Measurements from ENCODE around the genes BCL6B, ASGR2 and FGF11.

GRCh38 chr17:6913545-6914374 lies 82.1 kb upstream of the ALOX12 start:
- RRBS = no CpG with 5 or more reads among the region's 31 CpGs

- RRBS = no CpG with 5 or more reads among the region's 47 CpGs
These were observed at the start of gene BCL6B for GRCh38 chr17:7022752-7023506. Gene BCL6B (plus strand): TSS chr17:7023050.

GRCh38 chr17:7045890-7046652 lies 2.2 kb upstream of the SLC16A11 start:
- RRBS = 56% methylated on average over 7 of the region's 16 CpGs

DNA sequence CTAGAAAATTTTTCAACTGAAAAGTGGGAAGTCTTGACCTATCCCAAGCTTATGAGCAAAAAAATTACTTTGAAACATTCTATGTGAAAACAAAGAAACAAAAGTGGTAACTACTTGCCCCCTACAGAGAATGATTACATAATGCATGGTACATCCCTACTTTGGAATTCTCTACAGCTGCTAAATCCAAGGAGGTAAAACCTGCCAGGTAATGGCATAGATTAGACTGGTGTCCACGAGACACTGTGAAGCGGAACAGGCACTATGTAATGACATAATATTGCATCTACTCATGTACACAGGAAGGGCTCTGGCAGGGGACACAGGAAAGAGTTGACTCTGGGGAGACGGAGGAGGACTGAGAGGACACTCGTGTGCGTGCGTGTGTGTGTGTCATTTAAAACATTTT lies 15.7 kb downstream of the ASGR2 start:
- RRBS = no CpG with 5 or more reads among the region's 6 CpGs

GRCh38 chr17:7114493-7115524 lies at the start of gene ASGR2:
Gene ASGR2 (minus strand): TSS chr17:7114822.
- RRBS = no CpG with 5 or more reads among the region's 22 CpGs

DNA sequence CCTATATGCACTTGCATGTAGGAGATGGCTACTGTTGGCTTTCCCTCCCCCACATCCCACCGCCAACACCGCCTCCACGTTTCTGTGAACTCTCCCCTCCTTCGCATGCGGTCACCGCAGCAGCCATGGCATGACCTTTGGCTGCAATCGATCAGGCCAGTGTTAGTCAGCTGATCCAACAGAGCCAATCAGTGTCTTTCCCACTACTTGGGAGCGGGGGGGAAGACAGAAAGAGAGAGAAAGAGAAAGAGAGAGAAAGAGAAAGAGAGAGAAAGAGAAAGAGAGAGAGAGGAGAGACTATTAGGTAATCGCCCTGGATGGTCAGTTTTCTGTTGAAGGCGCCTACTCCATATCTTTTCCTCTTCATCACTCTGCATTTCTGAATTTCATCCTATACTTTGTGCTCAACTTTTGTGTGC lies 22.8 kb downstream of the ASGR1 start:
- RRBS = no CpG with 5 or more reads among the region's 10 CpGs

GRCh38 chr17:7218122-7218517 lies 693 bp upstream of the DLG4 start:
- RRBS = no CpG with 5 or more reads among the region's 4 CpGs

DNA sequence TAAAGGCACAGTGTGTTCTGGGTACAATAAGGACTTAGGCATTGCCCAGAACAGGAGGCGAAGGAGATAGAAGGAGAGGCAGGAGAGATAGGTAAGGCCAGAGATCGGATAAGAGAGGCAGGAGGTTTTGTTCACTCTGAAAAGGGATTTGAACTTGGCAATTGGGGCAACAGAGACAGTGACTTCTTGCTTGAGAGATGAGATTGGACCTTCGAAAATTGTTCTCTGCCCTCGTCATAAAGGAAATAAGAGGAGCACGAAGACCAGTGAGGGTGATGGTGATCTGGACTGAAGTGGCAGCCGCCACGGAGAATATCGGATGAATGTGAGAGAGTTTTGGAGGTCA lies 1.5 kb upstream of the SLC2A4 start:
- RRBS = no CpG with 5 or more reads among the region's 8 CpGs

DNA sequence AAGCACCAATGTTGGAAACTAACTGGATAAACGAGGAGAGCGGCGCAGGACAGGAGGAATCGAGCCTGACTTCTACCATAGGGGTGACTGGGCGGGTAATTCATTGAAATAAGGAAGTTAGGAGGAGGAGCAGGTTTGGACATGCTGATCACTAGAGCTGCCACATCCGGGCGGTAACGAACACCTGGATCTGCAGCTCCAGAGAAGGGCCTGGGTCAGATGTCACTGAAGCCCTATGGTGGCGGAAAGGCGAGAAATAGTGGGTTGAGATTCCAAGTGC lies 1.2 kb upstream of the SLC2A4 start:
- RRBS = no CpG with 5 or more reads among the region's 10 CpGs

DNA sequence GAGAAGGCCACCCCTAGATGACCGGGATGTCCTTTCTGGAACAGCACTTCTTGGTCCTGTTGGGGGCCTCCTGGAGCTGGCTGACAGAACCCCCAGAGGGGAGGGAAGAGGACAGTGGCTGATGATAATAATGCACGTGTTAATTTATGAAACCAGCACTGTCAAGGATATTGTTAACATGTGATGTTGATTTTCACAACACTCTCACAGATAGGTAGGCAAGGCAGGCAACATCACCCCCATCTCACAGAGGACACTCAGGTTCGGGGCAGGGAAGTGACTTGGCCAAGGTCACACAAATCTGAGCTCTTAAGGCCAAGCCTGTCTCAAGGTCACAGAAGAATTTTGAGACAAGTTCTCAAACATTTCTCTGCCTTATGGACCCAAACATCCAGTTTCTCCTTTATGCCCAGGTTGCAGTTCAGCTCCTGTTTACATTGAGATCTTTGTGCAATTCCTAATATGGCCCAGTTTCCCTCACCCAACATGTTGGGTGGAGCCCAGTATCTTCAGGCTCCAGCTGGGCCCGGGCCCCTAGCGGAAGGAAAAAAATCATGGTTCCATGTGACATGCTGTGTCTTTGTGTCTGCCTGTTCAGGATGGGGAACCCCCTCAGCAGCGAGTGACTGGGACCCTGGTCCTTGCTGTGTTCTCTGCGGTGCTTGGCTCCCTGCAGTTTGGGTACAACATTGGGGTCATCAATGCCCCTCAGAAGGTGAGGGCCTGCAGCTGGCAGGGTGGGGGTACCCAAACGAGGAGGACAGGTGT lies 1.3 kb downstream of the SLC2A4 start:
- RRBS = no CpG with 5 or more reads among the region's 8 CpGs

DNA sequence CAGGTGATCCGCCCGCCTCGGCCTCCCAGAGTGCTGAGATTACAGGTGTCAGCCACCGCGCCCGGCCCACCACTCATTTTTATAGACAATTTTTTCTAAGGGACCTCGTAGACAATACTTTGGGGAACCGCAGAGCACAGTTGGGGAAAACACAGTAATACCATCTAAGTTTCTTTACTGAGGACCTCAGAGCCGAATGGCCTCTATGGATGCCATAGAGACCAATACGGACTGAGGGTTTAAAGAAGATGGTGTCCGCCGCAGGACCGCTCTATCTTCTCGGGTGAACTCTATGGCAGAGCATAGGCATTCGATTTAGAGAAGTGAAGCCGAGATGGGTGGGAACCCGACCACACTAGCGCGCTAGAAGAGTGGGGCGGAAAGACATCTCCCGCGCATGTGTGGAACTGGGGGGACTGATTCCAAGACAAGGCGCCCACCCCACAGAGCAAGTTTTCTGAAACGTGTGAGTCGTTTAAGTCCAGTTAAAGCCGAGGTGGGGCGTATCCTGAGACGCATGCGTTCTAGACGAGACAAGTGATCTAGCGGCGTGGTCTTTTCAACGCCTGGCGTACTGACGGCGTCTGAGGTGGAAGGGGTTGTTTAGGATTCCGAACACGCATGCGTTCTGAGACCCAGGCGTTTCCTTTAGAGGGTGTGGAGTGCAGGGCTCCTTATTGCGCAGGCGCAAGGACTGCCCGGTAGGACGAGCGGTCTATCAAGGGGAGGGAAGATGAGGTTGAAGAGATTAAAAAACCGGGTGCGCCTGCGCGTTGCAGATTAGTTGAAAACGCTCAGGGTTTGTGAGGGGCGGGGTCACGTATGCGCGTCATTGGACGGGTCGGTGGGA lies 553 bp upstream of the EIF5A start:
- RRBS = no CpG with 5 or more reads among the region's 56 CpGs

DNA sequence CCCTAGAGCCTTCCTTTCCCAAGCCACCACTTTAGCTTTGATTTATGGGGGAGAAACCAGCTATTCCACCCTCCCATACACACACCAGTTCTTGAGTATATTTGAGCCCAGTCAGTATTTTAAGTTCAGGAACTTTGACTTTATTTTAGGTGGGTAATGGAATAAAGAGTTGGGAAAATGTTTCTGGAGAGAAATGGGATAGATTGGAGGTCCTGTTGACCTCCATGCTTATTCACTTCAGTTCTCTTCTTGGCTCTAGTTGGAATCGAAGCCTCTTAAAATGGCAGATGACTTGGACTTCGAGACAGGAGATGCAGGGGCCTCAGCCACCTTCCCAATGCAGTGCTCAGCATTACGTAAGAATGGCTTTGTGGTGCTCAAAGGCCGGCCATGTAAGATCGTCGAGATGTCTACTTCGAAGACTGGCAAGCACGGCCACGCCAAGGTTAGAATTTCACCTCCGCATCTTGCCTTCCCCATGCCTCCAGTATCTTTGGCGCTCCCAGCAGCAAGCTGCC lies 2.0 kb downstream of the EIF5A start:
- RRBS = no CpG with 5 or more reads among the region's 11 CpGs

DNA sequence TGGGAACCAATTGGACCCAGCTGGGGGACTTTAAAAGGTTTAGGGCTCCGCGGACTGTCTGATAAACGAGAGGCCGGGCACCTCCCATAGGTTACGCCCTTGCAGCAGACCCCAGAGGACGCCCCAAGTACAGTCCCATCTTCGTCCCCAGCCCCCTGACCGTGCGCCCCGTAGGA lies 169 bp downstream of the TMEM256 start:
- RRBS = no CpG with 5 or more reads among the region's 10 CpGs

- RRBS = 6% methylated on average over 18 of the region's 50 CpGs
These were observed at the start of gene FGF11 for GRCh38 chr17:7438899-7439988. Gene FGF11 (plus strand): TSS chr17:7439512.

DNA sequence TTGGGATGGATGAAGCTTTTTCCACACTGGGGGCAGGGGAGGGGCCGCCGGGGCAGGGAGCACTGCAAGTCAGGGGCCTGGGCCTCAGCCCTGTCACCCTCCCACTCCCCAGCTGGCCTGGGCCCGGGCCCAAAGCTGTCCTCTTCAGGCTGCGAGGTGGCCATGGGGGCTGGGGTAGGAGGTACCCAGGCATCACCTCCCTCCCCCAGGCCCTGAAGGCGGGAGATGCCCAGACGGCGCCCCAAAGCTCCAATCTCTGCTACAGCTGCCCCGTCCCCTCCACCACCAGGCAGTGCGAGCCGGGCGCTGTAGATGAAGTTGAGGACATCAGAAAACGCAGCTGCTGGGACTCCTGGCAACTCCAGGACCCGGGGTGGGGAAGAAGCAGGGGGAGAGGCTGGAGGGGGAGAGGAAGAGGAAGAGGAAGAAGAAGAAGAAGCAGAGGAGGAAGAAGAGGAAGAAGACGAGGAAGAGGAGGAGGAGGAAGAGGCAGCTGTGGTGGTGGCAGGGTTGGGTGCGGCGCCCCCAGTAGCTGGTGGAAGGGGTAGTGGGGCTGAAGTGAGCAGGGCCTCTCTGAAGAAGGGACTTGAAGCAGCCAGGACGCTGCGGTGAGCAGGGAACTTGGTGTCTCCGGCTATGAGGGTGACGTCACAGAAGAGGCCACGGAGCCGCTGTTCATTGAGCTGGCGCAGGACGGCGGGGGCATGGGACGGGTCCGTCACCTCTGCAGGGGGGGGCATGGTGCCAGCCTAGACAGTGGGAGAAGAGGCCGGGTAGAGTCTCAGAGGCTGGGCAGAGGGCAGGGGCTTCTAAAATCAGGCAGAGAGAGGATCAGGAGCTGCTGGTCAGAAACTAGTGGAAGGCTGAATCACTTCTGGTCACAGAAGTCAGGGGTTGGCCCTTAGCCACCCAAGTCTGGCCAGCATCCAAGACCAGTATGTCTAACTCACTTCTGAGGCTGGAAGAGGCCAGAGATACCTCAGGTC lies 13.1 kb downstream of the ZBTB4 start:
- RRBS = 95% methylated on average over 6 of the region's 28 CpGs

GRCh38 chr17:7477209-7477777 lies 2.1 kb downstream of the ZBTB4 start:
- RRBS = 79% methylated on average over 4 of the region's 15 CpGs

DNA sequence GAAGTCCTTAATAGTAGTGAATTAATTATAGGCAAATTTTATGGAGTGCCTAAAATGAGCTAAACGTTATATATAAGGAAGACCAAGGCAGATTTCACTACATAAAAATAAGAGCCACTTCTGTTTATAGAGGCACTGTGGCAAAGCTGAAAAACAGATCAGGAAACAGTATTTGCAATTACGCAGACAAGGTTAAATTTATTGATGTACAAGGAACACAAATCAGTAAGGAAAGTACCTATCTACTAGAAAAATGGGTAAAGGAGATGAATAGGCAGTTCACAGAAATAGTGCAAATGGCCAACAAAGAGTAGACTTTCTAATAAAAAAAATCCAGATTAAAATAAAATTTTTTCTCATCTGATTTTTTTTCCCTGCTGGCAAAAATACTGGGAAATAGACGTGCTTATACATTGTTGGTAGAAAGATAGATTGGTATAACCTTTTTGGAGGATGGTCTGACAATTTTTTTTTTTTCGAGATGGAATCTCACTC lies 5.4 kb downstream of the SLC35G6 start:
- RRBS = no CpG with 5 or more reads among the region's 4 CpGs

DNA sequence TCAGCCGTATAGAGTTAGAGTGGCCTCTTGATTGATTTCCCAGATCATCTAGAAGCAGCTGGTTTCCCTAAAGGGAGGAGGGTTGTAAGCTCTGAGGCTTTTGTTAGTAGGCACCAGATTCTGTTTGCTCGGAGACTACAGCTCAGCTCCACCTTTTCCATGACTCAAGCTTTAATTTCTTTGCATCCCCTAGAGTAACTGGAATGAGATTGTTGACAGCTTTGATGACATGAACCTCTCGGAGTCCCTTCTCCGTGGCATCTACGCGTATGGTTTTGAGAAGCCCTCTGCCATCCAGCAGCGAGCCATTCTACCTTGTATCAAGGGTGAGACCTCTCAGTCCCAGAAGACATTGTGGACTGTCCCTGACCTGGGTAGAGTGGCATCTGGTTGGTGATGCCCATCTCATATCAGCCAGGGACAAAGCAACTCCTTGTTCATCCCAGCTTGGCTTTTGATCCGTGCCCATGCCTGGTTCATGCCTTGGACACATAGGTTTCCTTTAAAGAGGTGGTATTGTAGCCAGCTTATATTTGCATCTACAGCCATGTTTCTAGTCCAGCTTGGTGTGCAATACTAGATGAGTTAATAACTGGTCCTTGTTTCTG lies 1.8 kb downstream of the EIF4A1 start:
- RRBS = no CpG with 5 or more reads among the region's 8 CpGs

- RRBS = no CpG with 5 or more reads among the region's 3 CpGs
These were observed 880 bp upstream of the CD68 start for GRCh38 chr17:7578482-7579034.

GRCh38 chr17:7586590-7587202 lies 3.0 kb downstream of the MPDU1 start:
- RRBS = no CpG with 5 or more reads among the region's 8 CpGs

Data from PFSK-1 (cell line).